AG04449 (cell line): ENCODE measurements around a stretch of chr3.

DNA sequence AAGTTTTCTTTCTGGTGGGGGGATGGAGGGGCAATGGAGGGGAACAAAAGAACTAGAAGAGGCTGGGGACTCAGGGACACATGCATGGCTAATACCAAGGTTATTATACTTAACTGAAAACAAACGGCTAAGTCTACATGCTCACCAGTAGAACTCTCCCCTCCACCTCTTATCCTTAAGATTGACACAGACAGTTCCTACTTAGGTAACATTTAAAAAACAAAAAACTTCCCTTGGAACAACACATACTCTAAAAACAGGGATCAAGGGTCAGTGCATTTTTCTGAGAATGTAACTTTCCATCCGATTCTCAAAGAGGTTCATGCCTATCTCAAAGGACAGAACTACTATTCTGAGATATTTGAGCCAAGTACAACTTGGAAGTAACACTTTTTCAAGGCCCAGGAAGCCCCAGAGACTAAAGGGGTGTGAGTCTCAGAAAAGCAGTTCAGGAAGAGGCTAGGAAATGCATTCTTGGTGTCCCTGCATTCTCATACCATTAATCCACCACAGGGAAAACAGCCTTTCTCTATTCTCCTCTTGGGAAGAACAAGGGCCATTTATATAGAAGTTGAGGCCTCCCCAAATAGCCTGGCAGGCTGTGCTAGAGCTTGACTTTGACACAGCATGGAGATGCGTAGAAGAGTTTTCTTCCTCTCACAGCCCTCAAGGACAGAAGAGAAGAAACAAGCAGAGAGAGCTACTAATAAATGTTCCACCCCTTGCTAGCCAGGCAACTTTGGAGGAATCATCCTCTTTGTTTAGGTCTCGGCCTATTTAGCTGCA is 5.7 kb upstream of the NR2C2 start:
- RRBS, result no CpG with 5 or more reads among the region's 4 CpGs

DNA sequence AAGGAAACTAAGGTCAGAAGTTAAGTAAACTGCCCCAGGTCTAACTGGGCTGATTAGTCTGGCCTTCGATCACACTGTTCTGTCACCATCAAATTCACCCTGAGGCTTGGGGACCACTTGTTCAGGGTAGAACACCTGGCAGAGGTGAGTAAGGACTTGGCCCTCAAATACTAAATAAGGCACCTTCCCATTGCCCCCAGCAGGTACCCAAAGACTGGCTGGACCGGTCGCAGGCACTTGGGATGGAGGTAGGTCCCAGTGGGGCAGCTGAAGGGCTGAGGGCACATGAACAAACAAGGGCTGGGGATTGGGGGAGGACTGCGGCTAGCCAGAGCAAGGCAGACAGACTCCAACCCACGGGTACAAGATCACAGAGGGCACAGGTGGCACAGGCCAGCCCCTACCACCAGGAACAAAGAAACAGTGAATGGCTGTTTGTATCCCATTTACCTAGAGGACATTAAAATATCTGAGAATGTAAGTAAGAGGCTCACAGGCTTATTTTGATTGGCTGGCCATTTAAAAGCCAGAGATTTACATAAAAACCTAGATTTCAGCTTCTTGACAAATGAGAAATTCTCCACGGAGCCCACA is 1.8 kb downstream of the MRPS25 start:
- RRBS, result no CpG with 5 or more reads among the region's 6 CpGs

DNA sequence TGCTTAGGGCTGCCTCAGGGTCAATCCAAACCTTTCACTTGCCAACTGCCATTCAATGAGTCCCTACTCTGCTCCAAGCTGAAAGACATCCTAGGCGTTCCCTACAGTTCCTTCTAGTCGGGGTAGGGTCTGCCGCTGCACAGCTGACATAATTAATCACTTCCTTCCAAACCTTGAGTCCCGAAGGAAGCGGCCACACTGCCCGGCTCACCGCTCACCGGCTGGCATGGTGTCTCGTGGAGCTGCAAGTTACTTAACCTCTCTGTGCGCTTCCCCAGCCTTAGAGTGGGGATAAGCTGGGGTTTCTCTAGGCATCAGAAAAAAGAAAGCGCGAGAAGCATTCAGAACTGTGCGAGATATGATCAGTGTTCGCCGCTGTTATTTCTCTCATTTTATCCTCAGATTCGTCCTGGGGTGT is 828 bp downstream of the MRPS25 start:
- RRBS, result no CpG with 5 or more reads among the region's 16 CpGs

DNA sequence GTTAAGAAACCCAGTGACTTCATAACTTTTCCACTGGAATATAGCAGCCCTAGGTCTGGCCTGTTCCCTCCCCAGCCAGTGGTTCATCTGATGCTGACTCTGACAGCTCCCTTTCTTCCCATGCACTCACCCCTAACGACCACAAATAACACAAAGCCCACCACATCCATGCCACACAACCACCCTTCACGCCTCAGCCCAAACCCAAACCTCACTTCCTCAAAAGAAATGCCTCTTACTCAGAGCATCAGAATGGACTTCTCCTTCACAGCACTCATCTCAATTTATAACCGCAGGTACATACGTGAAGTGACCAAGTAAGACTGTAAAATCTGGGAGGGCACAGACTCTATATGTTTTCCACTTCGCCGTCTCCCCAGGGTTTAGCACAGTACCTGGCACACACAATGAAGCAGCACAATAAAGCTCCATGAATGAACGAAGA is 1.0 kb downstream of the RBSN start:
- RRBS, result no CpG with 5 or more reads among the region's 7 CpGs

- RRBS, result no CpG with 5 or more reads among the region's 7 CpGs
Measured at GRCh38 chr3:15252786-15253692, 47.0 kb downstream of the CAPN7 start.

DNA sequence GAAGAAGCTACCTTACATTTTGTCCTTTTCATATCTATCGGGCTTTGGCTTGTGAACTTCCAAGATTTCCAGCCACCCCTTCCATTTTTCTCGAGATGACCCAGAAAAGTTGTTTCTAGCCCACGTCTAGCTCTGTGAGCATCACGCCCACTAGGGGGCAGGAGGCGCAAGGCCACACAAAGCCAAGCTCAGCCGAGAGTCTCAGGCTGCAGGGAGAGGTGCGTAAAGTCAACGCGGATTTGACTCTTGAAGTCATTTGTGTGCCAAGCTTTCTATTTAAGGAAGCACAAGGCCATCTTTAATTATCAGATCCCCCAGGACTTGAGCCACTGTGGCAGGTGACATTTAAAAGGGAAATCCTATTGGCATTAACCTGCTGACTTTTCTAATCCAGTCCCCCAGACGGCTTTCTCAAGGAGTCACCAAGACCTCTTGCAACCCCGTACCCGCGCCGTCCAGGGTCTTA is 62.0 kb downstream of the CAPN7 start:
- RRBS, result no CpG with 5 or more reads among the region's 14 CpGs

GRCh38 chr3:15273147-15273639 is 59.2 kb downstream of the SH3BP5 start:
- RRBS, result no CpG with 5 or more reads among the region's 6 CpGs

DNA sequence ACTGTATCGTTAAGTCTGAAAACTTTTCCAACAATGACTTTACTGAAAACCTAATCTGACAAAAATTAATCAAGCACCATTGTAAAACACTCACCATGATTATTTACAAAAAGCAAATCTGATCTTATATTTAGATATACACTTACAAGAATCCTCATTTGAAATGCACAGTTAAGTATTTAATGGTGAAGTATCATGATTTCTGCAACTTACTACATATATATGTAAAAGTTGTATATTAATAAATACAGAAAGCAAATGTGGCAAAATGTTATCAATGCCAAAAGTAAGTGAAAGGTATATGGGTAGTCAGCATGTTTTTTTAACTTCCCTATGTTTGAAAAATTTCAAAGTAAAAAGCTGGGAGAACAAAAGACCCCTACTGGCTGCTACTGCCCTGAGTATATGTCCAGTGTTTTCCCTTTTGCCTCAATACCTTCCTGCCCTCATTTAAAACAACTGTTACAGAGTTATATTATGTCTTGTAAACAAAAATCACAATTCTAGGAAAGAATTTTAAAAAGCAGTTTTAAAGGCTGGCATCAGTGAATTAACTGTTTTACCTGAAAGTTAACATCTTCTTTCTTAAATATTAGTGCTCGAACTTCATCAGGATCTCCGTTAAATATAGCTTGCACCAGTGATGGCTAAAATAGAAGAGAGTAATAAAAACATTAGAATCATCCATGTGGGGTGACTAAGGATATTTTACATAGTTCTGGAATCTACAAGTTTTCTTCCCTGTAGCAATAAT is 2.9 kb downstream of the ANKRD28 start:
- RRBS, result no CpG with 5 or more reads among the region's 3 CpGs

GRCh38 chr3:15847680-15848354 is 50.0 kb upstream of the ANKRD28 start:
- RRBS, result no CpG with 5 or more reads among the region's 1 CpG

DNA sequence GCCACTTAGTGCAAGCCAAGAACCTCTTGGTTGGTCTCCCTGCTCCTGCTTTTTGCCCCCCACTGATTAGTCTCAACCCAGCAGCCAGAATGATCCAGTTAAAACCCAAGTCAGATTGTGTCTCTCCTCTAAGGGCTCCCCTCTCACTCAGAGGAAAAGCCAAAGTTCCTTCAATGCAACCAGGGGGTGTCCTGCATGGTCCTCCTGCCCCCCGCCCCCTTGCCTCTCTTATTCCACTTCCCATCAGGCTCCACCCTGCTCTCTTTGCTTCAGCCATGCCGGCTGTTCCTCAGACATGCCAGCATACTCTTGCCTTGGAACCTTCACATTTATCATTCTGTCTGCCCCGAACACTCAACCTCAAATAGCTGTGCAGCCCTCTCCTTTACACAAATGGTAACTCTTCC is 948 bp upstream of the GALNT15 start:
- RRBS, result no CpG with 5 or more reads among the region's 3 CpGs

DNA sequence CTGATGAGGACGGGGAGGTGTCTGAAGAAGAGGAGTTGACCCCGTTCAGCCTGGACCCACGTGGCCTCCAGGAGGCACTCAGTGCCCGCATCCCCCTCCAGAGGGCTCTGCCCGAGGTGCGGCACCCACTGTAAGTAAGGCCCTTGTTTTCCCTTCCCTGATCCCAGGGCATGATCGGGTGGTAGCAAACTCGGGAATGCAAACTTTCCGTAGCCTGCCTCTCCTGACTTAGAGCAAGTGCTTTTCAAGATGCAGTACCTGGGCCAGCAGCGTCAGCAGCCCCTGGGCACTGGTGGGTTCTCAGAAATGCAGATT is 1.0 kb downstream of the GALNT15 start:
- RRBS, result no CpG with 5 or more reads among the region's 10 CpGs

GRCh38 chr3:16181318-16181842 is 6.9 kb downstream of the GALNT15 start:
- RRBS, result no CpG with 5 or more reads among the region's 8 CpGs

GRCh38 chr3:16263050-16263557 is 1.6 kb downstream of the DPH3 start:
- RRBS, result no CpG with 5 or more reads among the region's 5 CpGs

GRCh38 chr3:16271479-16271908 is 6.5 kb downstream of the OXNAD1 start:
- RRBS, result no CpG with 5 or more reads among the region's 5 CpGs

DNA sequence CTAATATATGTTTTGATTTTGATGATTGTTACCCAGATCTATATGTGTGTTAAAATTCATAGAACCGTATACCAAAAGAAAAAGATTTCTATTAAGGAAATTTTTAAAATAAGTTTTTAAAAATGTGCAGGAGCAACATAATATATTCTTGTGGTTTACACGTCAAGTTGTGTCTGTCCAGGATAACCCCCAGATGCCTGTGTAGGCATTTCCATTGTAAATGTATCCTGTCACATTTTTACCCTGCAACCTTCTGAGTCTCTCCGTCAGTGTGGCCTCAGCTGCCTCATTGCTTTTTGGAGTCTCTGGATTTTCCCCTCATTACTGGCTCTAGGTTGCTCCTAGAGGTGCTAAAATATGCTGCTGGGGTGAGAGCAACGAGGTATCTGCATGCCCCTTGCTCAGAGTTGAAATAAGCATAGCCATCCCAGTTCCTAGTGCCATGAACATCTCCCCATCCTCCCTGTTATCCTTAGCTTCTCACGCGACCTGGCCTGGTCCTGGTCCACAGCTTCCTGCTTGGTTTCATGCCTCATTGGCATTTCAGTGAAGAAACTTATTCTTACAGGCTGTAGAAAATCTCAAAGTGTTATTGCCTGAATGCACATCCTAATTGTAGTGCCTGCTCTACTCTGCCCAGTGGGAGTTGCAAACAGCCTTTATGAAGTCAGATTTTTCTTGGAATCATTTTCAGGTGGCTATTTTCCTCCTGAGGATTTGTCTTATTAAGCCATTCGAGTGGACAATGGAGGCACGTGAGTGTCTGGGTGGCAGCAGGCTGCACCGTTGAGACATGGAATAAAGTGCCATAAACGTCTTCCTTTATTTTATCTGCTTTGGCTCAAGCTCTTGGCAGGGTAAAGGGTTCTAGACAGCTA is 33.1 kb downstream of the OXNAD1 start:
- RRBS, result no CpG with 5 or more reads among the region's 10 CpGs

GRCh38 chr3:16418229-16418693 is 95.2 kb downstream of the RFTN1 start:
- RRBS, result no CpG with 5 or more reads among the region's 3 CpGs

- RRBS, result 94% methylated on average over 4 of the region's 10 CpGs
Measured at GRCh38 chr3:16467370-16467897, 46.1 kb downstream of the RFTN1 start.

GRCh38 chr3:16483175-16483757 is 30.2 kb downstream of the RFTN1 start:
- RRBS, result no CpG with 5 or more reads among the region's 1 CpG

- RRBS, result no CpG with 5 or more reads among the region's 8 CpGs
Measured at GRCh38 chr3:16536136-16536449, 22.6 kb upstream of the RFTN1 start.

GRCh38 chr3:16841841-16842178 is 42.9 kb upstream of the PLCL2 start:
- RRBS, result no CpG with 5 or more reads among the region's 2 CpGs